ENCODE results near the gene ASAP2.

- RRBS, result no CpG with 5 or more reads among the region's 14 CpGs
CAGE:
- cytosol, long polyA plus RNA, result no peak
- long polyA plus RNA, result no peak
- nucleus, long polyA plus RNA, result no peak
Observed at GRCh38 chr2:8598225-8598792, 83.5 kb upstream of the ID2 start.

DNA sequence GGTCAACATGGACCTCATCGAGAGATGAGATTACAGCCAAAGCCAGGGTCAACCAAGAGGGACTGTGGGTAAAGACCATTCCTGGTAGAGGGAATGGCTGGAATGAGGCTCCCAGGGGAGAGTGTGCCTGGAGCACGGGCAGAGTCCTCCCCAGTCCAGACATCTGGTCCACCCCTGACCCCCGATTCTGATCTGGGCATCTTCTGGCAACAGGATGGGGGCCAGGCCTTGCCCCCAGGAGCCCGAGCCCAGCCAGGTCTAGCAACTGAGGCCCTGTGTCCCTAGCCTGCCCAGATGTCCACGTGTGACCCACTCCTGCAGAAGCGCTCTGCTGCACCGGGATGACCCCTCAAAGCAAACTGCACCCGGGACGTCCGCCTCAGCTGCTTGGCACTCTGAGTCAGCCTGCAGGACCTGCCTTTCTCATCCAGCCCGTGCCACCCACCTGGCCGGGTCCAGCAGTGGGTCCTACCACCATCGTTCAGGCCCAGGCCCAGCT, 56.3 kb upstream of the ID2 start:
- RRBS, result 98% methylated on average over 5 of the region's 13 CpGs
CAGE:
- cytosol, long polyA plus RNA, result no peak
- long polyA plus RNA, result no peak
- nucleus, long polyA plus RNA, result no peak

DNA sequence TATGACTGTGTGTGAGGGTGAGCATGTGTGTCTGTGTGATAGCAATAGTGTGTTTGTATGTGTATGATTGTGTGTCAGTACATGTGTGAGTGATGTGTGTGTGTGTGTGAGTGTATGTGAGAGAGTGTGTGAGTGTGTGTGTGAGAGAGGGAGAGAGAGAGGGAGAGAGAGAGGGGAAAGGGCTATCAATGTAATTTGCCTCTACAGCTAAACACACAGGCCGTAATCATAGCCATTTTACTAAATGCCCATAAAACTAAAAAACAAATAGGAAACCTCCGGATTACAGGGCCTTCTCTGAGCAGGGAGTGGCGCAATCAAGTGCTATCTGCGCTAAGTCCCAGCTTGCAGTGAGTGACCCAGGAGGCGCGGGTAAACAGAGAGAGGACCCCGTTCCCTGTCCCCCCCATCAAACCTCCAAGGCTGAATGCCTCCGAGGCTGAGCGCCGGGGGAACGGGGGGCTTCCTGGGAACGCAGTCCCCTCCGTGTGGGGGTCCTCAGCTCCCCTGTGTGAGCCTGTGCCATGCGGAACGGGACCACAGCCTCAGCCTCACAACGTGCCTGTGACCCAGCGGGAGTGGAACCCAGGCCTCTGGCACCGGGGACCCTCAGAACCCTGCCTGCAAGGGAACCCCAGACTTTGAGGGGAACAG, 54.8 kb upstream of the ID2 start:
- RRBS, result no CpG with 5 or more reads among the region's 18 CpGs
CAGE:
- cytosol, long polyA plus RNA, result no peak
- long polyA plus RNA, result no peak
- nucleus, long polyA plus RNA, result no peak

DNA sequence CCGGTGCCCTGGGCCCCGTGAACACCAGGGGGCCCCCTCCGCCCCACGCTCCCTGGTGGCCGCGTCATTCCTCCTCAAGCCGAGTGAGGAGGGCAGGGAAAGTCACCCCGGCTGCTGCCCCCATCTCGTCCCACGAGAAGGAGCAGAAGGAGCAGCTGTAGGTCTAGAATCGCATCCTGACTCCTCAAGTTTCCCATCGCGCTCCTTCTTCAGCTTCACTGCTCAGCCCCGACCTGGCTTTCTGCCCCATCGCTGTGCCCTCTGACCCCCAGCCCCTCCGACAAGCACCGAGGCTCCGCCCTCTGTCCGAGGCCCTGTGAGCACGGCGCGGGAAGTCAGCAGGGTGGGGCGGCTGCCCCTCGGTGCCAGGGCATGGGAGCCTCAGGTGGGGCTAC, 36.8 kb upstream of the ID2 start:
- RRBS, result 80% methylated on average over 2 of the region's 24 CpGs
CAGE:
- cytosol, long polyA plus RNA, result no peak
- long polyA plus RNA, result no peak
- nucleus, long polyA plus RNA, result no peak

GRCh38 chr2:8863269-8864082, 26.1 kb upstream of the KIDINS220 start:
- RRBS, result no CpG with 5 or more reads among the region's 15 CpGs
CAGE:
- cytosol, long polyA plus RNA, result no peak
- long polyA plus RNA, result no peak
- nucleus, long polyA plus RNA, result no peak

- RRBS, result no CpG with 5 or more reads among the region's 9 CpGs
CAGE:
- cytosol, long polyA plus RNA, result no peak
- long polyA plus RNA, result no peak
- nucleus, long polyA plus RNA, result no peak
Observed at GRCh38 chr2:9179795-9180398, 26.7 kb upstream of the ASAP2 start.

DNA sequence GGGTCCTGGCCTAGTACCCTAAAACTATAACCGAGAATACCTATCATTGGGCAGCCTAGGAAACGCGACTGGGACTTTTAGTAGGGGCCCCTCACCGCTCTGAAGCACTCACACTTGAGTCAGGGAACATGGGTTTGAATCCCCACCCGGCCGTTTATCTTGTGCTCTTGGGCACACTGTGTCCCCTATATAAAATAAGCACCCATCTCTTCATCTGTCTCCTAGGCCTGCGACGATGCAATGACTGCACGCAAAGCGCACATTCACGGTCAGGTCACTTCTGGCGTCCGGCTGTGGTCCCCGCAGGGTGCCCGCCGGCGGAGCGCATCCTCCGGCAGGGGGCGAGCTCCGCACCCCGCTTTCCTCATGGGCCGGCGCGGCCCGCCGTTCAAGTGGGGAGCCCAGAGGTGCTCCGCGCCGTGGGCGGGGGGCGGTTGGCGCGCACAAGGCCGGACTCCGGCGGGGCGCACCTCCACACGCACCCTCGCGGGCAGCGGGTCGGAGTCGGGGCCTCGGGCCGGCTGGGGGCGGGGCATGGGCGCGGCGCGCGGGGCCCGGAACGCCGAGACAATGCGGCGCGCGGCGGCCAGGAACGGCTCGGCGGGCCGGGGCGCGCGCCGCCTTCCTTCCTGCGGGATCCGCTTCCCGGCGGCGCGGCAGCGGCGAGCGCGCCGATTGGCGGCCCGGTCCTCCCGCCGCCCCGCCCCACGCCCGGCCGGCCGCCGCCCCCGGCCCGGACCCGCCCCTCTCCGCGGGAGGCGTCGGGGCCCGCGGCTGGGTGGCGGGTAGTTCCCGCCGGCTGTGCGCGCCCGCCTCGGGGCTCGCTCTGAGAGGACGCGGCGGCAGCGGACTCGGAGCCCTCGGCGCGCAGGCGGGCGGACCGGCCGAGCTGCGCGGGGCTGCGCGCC, at the start of gene ASAP2:
Gene ASAP2 (plus strand): TSS at position 788 of the 908 bp plus-strand sequence.
- RRBS, result 1% methylated on average over 89 of the region's 122 CpGs
CAGE:
- cytosol, long polyA plus RNA, result start-site peak on the plus strand centred at position 766 of the sequence, 24 bp wide, 143 reads
- long polyA plus RNA, result start-site peak on the plus strand centred at position 803 of the sequence, 144 bp wide, 98 and 72 reads in 2 replicates
- nucleus, long polyA plus RNA, result start-site peak on the plus strand centred at position 792 of the sequence, 76 bp wide, 189 reads

DNA sequence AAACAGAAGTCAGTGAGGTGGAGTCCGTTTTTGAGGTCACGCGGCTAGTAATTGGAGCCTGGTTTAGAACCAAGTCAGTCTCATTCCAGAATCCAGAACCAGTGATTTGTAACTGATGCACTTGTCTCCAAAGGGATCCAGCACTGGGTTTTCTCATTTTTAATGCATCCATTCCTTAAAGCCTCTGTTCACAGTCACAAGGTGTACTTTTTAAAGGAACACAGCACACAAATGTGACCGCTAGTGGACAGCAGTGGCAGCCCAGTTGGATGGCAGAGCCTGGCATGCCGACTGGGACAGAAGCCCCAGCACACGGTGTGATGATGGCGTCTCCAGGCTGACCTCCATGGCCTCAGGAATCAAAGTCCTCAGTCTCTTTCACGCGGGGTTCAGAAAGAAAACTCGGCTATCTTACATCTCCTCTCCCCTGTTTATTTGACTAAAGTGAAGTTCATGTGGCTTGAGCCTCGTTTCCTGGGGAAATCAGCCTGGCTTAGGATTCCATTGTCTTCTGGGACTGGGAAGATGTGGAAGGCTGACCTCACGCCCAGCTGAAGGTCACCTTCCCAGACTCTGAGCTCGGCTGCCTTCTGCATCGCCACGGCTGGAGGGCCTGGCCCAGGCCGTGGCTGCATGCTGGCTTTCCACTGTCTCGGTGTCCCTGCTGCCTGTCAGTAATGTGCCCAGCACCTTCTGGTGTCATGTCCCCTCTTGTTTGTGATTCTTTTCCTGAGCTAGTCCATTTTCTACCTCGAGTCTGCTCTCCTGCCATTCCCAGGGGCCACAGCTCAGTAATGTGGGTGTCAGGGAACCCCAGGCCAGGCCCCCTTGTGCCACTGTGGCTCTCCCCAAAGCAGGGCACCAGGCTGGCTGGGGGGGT, 56.1 kb downstream of the ASAP2 start:
- RRBS, result no CpG with 5 or more reads among the region's 18 CpGs
CAGE:
- cytosol, long polyA plus RNA, result no peak
- long polyA plus RNA, result no peak
- nucleus, long polyA plus RNA, result no peak

DNA sequence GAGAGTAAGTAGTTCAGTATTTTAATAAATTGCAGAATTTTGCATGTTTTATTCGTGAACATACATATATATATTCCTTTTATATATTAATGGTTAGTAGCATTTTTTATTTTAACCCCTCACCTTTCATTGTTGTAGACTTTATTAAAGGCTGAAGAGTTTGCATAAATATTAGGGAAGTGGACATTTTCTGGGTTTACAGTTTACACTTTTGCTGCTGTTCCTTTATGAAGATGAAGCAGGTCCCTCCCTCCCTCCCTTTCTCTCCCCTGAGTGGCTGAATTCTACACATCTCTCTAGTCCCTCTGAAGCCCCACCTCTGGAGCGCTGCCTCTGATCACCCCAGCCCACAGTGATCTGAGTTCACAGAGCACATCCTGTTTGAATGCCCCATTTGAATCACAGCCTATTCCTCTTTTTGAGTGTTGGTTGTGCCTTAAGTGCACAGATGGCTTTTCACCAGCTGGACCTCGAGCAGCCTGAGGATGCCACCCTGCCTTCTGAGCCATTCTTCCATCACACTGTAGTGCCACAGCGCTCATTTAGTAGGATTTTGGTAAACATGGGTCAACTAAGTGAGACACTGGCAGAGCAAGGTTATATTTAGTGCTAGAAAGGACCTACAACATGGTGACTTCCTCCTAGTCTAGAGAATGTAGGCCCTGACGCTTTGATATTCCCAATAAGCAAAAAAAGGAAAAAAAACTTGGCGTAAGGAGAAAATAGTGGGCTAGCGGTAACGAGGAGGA, 87.1 kb downstream of the ITGB1BP1 start:
- RRBS, result no CpG with 5 or more reads among the region's 8 CpGs
CAGE:
- cytosol, long polyA plus RNA, result no peak
- long polyA plus RNA, result no peak
- nucleus, long polyA plus RNA, result no peak

DNA sequence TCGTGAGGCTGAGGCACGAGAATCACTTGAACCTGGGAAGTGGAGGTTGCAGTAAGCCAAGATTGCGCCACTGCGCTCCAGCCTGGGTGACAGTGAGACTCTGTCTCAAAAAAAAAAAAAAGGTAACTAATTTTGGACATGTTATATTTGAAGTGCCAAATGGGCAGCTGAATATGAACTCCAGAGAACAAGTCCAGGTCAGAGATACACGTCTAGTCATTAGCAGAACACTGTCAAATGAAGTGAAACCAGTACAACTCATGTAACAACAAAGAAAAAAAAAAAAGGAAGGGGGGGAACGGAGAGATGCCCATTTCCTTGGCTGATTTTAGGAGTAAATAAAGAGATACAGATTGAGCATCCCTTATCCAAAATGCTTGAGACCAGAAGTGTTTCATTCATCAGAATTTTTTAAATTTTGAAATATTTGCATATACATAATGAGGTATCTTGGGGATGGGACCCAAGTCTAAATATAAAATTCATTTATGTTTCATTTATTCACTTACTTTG, 4.6 kb downstream of the ADAM17 start:
- RRBS, result no CpG with 5 or more reads among the region's 6 CpGs
CAGE:
- cytosol, long polyA plus RNA, result no peak
- long polyA plus RNA, result no peak
- nucleus, long polyA plus RNA, result no peak

- RRBS, result no CpG with 5 or more reads among the region's 5 CpGs
CAGE:
- cytosol, long polyA plus RNA, result no peak
- long polyA plus RNA, result no peak
- nucleus, long polyA plus RNA, result no peak
Observed at GRCh38 chr2:9558700-9559298, 3.2 kb upstream of the ADAM17 start.

GRCh38 chr2:9655372-9655883, 24.6 kb upstream of the YWHAQ start:
- RRBS, result no CpG with 5 or more reads among the region's 6 CpGs
CAGE:
- cytosol, long polyA plus RNA, result no peak
- long polyA plus RNA, result no peak
- nucleus, long polyA plus RNA, result no peak

GRCh38 chr2:9699523-9700004, 68.8 kb upstream of the YWHAQ start:
- RRBS, result no CpG with 5 or more reads among the region's 8 CpGs
CAGE:
- cytosol, long polyA plus RNA, result no peak
- long polyA plus RNA, result no peak
- nucleus, long polyA plus RNA, result no peak

DNA sequence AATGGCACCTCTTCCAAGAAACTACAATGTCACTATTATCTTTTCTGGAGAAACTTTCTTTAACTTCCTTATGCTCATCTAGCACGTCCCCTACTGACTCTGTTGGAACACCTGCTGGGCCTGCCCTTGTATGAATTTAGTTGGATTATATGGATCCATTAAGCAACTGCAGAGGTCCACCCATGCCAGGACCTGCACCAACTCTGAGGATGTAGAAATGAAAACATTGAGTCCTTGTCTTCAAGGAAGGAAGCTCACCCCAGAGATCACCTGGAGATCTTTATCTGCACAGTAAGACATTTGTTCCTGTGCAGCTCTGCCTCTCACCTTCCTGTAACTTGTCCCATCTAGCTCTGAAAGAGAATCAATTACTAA, 105.1 kb upstream of the YWHAQ start:
- RRBS, result no CpG with 5 or more reads among the region's 1 CpG
CAGE:
- cytosol, long polyA plus RNA, result no peak
- long polyA plus RNA, result no peak
- nucleus, long polyA plus RNA, result no peak

DNA sequence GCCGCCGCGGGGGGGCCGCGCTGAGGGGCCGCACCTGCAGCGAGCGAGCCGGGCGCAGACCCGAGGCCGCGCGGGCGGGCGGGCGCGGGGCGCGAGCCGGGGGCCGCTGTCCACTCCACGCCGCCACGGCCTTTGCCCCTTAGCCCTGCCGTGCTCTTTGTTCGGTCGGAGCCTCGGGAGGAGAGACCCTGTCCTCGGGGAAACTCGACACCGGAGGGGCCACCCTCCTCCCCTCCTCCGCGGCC, 305 bp downstream of the GRHL1 start:
- RRBS, result 1% methylated on average over 30 of the region's 34 CpGs
CAGE:
- cytosol, long polyA plus RNA, result no peak
- long polyA plus RNA, result no peak
- nucleus, long polyA plus RNA, result no peak

GRCh38 chr2:9954236-9954838, 2.8 kb downstream of the GRHL1 start:
- RRBS, result no CpG with 5 or more reads among the region's 7 CpGs
CAGE:
- cytosol, long polyA plus RNA, result no peak
- long polyA plus RNA, result no peak
- nucleus, long polyA plus RNA, result no peak

DNA sequence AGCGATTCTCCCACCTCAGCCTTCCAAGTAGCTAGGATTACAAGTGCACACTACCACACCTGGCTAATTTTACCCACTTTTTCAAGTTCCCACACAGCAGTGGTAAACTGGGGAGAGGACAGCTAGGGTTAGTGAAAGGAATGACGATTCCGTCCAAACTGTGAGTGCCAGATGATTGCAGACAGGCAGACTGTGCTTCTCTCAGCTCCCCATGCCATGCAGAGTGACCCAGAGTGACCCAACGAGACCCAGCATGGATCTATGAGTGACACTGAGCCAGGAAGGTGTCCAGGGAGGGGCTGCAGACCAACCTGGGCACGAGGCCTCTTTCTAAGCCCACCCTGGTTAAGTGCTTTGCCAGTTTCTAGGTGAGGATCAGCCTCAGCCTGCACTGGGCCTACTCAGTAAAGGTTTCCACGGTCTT, 7.7 kb upstream of the KLF11 start:
- RRBS, result no CpG with 5 or more reads among the region's 6 CpGs
CAGE:
- cytosol, long polyA plus RNA, result no peak
- long polyA plus RNA, result no peak
- nucleus, long polyA plus RNA, result no peak

GRCh38 chr2:10036031-10037154, 7.0 kb upstream of the KLF11 start:
- RRBS, result no CpG with 5 or more reads among the region's 18 CpGs
CAGE:
- cytosol, long polyA plus RNA, result no peak
- long polyA plus RNA, result no peak
- nucleus, long polyA plus RNA, result no peak

DNA sequence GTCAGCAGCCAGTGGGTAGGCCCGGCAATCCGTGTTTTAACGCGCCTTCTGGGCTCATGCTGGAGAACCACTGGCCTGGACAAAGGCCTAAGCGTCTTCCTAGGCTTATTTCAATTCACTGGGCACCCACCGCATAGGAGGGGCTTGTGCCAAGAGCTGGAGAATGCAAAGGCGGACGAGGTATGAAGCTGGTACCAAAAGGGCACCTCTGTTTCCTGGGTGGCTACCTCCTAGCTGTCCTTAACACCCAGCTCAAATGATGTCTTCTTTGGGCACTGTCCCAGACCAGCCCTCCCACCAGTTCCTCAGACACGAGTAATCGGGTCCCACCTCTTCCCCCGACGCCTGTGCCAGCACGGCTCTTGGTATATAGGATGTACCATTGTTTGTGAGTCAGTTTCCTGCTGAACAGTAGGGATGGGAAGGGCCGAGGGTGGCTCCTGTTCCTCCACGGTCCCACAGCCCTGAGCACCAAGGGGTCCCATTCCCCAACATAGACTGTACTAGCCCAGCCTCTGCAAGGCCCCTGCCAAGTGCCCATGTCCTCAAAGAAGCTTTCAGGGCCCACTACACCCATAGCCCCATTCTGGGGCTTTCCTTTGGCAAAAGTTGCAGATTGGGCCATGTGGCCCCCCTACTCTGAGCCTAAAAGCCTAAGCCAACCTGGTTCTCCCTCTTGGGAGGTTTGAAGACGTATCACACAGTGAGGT, 5.8 kb upstream of the KLF11 start:
- RRBS, result no CpG with 5 or more reads among the region's 16 CpGs
CAGE:
- cytosol, long polyA plus RNA, result no peak
- long polyA plus RNA, result no peak
- nucleus, long polyA plus RNA, result no peak

DNA sequence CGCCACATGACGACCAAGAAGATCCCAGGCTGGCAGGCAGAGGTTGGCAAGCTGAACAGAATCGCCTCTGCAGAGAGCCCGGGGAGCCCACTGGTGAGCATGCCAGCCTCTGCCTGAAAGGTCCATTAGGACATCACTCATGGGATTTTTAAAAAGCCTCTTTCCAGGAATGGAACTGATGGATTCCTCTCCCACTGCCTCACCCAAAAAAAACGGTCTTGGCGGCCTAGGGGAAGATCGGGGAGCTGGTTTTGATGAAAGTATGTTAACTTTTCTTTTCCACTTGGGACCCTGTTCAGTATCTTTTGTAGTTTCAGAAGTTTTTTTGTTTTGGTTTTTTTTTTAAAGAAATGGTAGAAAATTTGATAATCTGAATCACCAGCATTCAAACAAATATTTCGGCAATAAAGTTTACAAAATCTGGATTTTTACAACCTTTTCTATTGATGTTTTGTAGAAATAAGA, 9.1 kb downstream of the KLF11 start:
- RRBS, result 90% methylated on average over 4 of the region's 8 CpGs
CAGE:
- cytosol, long polyA plus RNA, result no peak
- long polyA plus RNA, result no peak
- nucleus, long polyA plus RNA, result start-site peak on the plus strand centred at position 185 of the sequence, 206 bp wide, 9 reads

Data from H1 (cell line).